T47D (cell line): ENCODE measurements around a stretch of chr6.

GRCh38 chr6:157313213-157314394 lies 9.7 kb downstream of the TMEM242 start:
- RRBS: no CpG with 5 or more reads among the region's 38 CpGs

DNA sequence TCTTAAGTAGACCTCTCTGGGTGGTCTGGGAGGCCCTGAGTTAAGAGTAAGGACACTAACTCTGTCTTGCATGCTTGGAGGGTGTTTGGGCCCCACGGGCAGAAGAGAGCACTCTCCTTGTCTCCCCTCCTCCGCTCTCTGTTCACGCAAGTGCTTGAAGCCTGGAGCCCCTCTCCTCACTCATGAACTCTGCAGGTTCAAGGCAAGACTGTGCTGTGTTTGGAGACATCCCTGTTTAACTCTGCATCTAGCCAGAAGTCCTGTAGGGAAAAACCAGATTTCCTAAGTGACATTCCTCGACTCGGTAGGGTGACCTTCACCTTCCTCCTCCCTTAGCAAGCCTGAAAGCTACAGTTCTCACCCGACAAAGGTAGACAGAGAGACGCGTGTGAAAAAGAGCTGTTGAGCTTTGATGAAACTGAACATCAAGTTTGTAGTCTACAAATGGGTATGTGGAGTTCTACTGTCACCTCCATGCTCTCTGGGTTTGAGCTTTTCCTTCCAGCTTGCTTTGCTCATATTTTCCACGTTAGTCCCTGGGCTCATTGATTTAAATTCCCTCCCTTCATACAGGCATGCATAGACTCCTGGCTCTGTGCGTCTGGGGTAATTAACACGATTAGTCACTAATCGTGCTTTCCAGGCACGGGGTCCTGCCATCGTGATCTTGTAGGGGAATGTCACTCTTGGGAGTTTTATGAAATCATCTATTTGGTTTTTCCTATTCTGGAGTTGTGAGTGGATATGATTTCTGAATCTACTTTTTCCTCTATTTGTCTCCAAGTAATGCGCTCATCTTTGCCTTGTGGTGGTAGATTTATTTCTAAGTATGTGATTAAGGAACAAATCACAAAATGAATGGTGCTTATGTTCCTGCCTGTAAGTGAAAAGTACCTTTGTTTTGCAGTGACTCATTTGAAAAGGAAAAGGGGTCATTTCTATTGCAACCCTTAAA lies 154.3 kb downstream of the ZDHHC14 start:
- RRBS: no CpG with 5 or more reads among the region's 15 CpGs

- RRBS: no CpG with 5 or more reads among the region's 20 CpGs
These were observed 170.4 kb upstream of the SNX9 start for GRCh38 chr6:157652373-157653340.

- RRBS: no CpG with 5 or more reads among the region's 17 CpGs
These were observed 153.3 kb upstream of the SNX9 start for GRCh38 chr6:157669562-157670312.

DNA sequence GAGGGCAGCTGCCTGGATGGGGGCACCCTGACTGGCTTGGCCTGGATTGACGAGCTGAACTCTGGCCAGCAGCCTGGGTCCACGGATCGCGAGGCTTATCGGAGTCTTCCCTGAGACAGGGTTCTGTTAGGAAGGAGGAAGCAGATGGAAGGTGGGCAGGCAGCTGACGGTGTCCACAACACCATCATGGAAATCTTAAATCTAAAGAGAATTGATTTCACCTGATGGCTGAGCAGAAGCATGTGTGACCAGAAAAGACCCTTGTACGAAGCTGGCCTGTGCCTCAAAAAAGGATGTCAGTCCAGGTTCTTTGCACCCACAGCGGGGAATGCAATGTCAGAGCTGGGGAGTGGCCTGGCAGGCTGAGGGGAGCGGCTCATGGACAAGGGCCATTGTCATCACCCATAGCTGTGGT lies 109.4 kb upstream of the SNX9 start:
- RRBS: no CpG with 5 or more reads among the region's 9 CpGs

GRCh38 chr6:157755679-157756124 lies 67.3 kb upstream of the SNX9 start:
- RRBS: no CpG with 5 or more reads among the region's 3 CpGs

GRCh38 chr6:157756648-157757382 lies 66.2 kb upstream of the SNX9 start:
- RRBS: under 1% methylated on average over 6 of the region's 16 CpGs

DNA sequence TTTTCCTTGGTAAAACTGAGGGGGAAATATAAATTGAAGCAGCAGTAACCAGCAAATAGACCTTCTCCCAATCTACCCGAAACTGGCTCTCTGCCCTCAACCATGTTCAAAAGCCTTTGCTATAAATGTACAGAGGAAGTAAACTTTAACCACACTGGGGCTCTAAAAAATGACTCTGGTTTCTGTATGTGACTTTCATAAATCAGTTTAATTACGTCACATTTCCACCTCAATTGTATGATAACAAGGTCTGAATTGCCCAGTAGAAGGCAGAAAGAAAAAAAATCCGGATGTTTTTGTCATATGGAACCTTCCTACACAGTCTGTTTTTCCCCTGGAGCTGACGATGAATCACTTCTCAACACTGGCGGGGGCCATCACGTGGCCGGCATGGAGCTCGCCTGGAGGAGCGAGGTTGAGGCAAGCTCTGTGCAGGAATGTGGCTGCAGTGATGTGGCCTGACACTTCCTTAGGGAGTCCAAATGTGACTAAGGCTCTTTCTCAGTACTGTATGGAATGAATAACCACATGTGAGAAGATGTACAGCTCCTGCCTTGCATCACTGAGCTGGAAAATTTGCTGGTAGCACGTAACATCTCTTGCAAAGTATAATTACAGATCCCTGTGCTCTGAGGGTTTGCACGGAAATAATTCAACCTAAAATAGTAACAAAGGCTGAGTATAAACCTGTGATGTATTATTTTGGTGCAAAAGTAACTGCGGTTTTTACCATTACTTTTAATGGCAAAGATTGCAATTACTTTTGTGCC lies 58.6 kb upstream of the SNX9 start:
- RRBS: 11% methylated on average over 4 of the region's 12 CpGs

DNA sequence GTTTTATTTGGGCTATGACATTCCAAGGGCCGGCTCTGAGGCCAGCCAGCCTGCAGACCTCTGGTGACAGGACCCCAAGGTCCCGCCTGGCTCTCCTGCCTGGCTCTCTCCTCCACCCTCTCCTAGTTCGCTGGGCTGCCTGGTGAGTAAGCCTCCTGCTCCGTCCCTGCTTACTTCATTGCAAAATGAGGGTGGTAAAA lies 43.1 kb upstream of the SNX9 start:
- RRBS: no CpG with 5 or more reads among the region's 4 CpGs

DNA sequence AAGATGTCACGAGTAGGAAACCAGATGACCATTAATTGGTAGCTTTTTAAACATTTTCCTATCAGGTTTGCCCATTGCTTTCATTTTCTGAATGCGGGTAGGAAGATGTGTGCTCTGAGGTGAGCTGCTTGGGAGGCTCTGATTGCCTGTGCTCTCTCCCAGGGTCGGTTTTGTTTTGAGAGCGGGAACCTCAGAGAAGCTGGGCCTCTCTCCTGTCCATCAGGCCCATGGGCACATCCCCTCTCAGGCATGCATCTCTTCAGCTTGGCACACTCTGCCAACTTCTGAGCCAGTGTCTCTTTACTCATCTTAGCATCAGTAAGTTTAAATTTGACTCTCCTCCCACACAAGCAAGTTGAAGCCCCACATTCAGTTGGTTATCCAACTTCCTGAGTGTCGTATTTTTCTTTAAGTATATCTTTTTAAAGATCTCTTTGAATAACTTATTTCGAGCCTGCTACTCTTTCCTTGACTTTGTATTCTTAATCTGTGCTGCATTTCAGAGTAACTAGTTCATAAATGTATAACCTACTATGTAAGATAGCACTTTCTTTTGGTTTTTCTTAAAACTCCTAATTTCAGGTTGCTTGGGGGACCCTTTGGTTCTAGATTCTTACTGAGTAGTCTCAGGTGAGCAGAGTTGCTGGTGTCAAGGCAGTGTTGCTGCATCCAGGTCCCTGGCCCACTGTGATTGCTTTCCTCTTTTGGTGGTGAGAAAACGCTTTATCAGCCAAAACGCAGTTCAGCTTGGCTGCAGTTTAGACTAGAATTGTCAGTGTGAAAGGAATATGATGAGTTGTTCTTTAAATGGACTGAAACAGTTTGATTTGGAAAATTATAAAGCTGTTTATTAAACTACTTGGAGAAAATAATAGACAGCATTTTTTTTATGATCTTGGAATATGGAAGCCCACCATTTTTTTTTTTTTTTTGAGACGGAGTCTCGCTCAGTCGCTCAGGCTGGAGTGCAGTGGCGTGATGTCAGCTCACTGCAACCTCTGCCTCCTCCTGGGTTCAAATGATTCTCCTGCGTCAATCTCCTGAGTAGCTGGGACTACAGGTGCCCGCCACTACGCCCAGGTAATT lies 54.8 kb downstream of the SNX9 start:
- RRBS: no CpG with 5 or more reads among the region's 15 CpGs

GRCh38 chr6:157889727-157890397 lies 66.8 kb downstream of the SNX9 start:
- RRBS: no CpG with 5 or more reads among the region's 4 CpGs

DNA sequence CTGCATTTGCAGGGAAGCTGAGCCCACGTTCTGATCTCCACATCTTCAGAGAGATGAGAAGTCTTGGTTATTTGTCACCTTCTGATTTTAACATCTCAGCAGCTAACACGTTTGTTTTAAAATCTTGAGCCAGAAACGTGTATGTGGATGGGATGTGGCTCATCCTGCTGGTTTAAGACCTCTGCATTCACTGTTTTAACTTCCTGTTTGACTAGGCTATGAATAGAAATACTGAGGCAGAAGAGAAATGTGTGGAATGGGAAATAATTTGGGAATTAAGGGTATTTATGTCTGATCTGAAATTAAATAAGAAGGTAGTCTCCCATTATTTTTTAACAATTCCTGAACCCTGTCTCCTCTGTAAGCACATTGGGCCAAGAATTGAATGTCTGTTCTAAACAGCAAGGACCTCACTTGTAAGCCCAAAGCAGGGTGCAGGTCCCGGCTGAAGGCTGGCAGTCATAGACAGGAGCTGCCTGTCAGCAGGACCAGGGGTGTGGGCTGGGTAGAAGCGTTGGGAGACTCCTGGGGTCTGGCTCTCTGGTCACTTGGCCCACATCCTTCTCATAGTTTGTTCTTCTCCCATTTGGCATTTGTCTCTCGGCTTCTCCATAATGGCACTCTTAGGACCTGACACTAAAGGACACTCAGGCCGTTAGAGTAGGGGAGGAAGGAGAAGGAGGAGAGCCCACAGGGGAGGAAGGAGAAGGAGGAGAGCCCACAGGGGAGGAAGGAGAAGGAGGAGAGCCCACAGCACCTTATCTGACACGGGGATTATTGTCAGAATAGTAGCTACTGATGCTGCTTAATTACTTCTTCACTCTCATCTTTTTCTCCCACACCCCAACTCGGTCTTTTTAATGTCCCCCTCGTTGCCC lies 75.6 kb downstream of the SNX9 start:
- RRBS: no CpG with 5 or more reads among the region's 10 CpGs

GRCh38 chr6:157921389-157921816 lies 60.3 kb upstream of the SYNJ2 start:
- RRBS: no CpG with 5 or more reads among the region's 5 CpGs

DNA sequence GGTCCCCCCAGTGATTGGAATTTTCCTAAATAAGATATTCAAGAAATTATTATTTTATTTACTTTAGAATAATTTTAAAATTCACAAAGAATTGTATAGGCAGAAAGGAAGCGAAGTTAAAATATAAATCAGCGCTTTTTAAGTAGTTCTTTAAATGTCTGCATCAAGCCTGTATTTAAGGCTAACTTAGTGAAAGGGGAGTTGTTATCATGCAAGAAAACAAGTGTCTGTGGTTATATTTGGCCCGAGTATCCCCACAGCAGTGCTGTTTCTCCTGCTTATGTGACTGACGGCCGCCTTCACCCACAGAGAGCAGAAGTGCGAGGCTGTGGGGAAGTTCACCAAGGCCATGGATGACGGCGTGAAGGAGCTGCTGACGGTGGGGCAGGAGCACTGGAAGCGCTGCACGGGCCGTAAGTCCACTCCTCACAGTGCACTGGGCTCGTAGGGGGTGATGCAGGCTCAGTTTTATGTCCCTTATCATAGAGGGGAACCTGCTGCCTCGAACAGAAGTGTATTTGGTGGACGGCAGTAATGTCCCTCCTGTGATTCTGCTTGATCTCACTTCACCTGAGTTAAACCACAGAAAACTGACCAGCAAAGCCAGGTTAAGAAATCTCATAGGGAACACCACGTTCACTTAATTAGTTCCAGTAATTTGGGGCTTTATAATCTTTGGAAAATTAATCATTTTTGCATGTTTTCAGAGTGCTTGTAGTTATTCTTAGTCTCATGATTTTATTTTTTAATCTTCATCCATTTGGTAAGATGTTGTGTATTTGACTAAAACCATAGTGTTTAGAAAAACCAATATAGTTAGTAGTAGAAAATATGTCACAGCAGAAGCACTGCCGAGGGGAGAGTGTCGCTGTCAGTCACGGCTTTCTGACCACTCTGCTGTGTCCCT lies 53.1 kb upstream of the SYNJ2 start:
- RRBS: no CpG with 5 or more reads among the region's 19 CpGs

DNA sequence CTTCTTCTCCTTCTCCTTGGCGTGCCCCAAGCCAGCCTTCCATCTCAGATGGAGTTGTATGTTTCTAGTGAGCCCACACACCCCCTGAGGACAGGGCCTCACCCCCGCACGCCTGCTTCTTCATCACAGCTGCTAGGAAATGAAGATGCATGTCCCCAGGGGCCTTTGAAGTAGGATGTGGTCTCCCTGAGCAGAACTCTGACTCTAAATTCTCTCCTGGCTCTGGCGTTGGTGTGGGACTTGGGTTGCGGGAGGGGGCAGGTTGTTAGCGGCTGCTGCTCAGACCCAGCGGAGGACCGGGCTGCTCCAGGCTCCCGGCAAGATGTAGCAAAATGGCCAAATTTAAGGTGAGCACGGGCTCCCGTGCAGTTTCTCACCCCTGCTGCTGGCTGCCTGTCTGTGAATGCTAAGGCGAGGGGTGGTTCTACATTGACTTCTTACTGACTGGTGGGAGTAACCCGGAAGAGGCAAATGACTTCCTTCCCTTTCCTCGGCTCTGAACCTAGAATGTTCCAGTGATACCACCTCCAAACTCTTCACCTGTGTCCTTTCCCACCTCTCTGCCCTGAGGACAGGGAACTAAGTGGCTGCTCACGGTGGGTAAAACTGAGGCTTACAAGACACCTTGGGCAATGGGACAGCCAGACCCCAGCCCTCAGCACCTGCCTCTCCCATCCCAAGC lies 8.8 kb downstream of the SYNJ2 start:
- RRBS: no CpG with 5 or more reads among the region's 15 CpGs

DNA sequence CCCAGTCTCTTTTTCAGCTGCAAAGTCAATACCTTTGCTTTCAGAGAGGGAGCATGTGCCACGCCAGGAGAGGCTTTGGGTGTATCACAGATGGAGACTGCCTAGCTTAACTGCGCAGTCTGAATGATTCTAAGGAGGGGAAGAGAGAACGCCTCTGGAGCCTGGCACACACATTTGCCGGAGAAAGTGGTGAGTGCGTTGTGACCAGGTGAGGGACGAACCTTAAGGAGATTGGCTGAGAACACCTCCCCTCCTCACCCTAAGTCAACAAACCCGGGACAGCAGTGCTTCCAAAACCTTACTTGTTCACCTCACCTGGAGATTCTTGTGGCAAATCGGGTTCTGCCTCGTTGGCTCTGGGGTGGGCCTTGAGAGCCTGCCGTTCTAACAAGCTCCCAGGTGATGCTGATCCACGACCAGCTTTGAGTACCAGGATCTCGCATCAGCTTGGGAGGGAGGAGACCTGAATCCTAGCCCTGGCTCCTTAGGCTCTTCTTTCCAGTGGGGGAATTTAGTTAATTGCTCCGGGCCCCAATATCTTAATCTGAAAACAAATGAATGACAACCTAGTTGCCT lies 9.4 kb downstream of the SYNJ2 start:
- RRBS: 32% methylated on average over 3 of the region's 13 CpGs

- RRBS: no CpG with 5 or more reads among the region's 6 CpGs
These were observed 20.5 kb downstream of the SYNJ2 start for GRCh38 chr6:158002112-158002680.

DNA sequence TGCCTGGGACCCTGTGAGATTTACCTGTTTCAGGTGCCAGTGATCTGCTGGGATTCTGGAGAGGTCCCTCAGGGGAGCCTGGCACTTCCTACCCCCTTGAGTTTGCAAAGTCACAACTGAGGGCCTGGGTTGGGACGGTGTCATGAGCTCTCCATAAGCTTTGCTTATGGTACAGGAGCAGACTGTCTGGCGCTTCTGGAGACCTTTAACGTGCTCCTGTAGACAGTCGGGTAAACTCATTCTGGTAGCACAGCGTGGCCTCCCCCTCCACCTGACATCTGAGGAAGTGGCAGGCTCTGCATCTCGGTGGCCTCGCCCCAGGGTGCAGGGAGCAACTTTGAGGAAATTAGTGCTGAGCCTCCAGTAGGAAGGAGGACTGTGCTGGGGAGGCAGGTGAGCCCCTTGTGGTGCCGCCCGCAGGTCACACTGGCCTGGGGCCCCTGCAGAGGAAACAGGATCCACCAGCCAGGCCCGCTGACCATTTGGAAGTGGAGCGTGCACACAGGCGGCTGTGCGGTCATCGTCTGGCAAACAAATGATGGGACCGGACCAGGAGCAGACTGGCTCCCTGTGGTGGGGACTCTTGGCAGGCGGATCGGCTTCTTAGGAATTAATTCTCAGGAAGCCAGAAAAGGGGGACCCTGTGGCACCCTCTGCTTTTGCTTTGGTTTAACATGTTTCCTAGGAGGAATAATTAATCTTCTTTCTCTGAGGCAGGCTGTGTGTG lies 57.9 kb downstream of the SYNJ2 start:
- RRBS: no CpG with 5 or more reads among the region's 17 CpGs

DNA sequence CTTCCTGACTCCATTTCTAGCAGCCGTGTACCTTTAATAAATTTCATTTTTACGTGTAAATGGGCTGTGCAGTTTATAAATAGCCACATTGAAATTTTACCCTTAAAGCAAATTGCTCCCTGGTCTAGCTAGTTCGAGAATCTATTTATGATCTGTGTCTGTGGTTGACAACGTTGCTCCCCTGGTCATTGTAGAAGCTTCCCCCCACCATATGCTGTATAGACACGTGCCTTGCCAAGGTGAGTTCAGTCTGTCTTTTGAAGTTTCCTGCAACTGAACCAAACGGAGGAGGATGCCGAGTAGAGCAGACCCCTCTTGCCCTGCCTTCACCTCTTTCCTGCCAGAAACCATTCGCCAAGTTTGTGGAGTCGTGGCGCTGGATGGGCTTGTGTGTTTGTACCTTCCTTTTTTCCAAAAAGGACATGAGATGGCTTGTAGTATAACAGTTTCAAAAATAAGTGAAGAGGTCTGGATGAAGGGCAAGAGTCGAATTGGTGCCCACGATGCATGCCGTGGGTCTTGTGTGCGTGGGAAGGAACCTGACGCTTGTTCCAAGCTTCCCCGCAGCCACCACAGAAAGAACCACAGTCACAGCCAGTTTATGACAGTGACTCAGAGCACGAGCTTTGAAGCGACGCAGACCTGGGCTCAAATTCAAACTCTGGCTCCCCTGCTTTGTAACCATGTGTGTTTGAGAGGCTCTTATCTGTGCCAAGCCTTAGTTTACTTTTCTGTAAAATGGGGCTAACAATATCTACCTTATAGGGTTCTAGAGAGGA lies 65.2 kb downstream of the SYNJ2 start:
- RRBS: no CpG with 5 or more reads among the region's 19 CpGs

GRCh38 chr6:158066076-158066866 lies 84.6 kb downstream of the SYNJ2 start:
- RRBS: 92% methylated on average over 3 of the region's 26 CpGs